Endodermal cell (in vitro differentiated cells): ENCODE measurements around a stretch of chr22.

DNA sequence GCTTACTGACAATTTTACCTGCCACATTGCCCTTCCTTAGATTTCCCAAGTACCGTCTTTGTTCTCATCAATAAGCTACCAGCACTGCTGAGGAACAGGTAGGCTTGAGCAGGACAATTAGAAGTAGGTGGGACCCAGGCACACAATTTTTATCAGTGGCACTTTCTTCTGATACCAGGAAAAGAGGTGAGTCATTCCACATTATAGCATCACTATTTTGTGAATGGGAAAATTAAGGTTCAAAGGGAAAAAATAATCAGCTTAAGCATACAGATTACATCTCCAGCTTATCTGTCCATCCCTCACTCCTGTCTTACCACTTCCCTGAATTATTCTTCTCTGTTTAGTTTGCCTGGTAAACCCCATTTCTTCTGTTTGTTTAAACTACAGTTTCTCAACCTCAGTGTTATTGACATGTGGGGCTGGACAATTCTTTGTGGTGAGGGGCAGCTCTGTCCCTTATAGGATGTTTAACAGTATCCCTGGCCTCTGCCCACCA, 36.2 kb downstream of the CCDC117 start:
- PRO-cap: no peak

- PRO-cap: no peak
These were observed 40.0 kb downstream of the CCDC117 start for GRCh38 chr22:28812519-28812825.

- PRO-cap: no peak
These were observed 42.5 kb downstream of the CCDC117 start for GRCh38 chr22:28814913-28815467.

DNA sequence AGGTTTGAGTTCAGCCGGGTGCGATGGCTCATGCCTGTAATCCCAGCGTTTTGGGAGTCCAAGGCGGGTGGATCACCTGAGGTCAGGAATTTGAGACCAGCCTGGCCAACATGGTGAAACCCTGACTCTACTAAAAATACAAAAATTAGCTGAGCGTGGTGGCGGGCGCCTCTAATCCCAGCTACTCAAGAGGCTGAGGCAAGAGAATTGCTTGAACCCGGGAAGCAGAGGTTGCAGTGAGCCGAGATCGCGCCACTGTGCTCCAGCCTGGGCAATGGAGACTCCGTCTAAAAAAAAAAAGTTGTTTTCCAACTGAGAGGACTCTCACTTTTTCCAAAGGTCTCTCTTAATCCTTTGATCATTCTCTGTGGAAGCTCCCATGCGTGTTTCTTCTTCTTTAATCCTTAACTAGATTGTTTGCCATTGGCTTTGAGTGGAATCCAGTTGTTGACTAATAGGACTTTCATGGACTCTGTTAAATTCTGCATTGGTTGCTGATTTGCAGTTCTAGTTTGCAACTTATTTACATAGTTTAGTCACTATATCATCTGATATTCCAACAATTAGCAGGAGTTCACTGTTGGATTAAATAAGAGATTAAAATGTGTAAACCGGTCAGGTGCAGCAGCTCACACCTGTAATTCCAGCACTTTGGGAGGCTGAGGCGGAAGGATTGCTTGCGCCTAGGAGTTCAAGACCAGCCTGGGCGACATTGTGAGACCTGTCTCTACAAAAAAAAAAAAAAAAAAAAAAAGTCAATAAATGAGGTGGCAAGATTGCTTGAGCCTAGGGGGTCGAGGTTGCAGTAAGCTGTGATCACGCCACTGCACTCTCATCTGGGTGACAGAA, 79.7 kb downstream of the C22orf31 start:
- PRO-cap: no peak

- PRO-cap: no peak
These were observed 963 bp upstream of the C22orf31 start for GRCh38 chr22:29062585-29063003.

- PRO-cap: no peak
These were observed 45.0 kb downstream of the KREMEN1 start for GRCh38 chr22:29117771-29118321.

GRCh38 chr22:29151912-29152724, 53.6 kb upstream of the EMID1 start:
- PRO-cap: no peak

GRCh38 chr22:29201637-29202120, 4.0 kb upstream of the EMID1 start:
- PRO-cap: no peak

- PRO-cap: no peak
These were observed 26.8 kb downstream of the EMID1 start for GRCh38 chr22:29232331-29233097.

DNA sequence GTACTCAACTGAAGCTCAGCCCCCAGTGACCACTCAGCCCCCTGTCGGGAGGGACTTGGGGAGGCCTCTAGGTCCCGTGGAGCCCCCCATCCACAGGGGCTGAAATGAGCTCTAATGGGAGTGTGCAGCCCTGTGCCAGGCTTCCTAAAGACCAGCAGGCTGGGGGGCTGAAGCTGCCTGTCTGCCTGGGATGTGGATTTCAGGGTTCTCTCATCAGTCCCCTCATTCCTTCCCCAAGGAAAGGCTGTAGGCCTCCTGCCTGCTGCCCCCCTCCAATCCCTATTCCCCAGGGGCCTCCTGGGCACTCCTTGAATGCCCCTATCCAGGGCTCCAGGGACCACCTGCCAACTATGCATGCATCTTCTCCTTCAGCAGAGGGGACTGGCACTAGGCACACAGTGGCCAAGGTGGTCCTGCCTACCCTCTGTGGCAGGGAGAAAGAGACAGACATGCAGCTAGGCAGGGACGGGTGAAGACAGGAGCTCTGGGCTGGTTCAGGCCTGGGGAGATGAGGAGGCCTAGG, 3.0 kb upstream of the RASL10A start:
- PRO-cap: no peak

- PRO-cap: no peak
These were observed 21.6 kb upstream of the RASL10A start for GRCh38 chr22:29337030-29337653.

DNA sequence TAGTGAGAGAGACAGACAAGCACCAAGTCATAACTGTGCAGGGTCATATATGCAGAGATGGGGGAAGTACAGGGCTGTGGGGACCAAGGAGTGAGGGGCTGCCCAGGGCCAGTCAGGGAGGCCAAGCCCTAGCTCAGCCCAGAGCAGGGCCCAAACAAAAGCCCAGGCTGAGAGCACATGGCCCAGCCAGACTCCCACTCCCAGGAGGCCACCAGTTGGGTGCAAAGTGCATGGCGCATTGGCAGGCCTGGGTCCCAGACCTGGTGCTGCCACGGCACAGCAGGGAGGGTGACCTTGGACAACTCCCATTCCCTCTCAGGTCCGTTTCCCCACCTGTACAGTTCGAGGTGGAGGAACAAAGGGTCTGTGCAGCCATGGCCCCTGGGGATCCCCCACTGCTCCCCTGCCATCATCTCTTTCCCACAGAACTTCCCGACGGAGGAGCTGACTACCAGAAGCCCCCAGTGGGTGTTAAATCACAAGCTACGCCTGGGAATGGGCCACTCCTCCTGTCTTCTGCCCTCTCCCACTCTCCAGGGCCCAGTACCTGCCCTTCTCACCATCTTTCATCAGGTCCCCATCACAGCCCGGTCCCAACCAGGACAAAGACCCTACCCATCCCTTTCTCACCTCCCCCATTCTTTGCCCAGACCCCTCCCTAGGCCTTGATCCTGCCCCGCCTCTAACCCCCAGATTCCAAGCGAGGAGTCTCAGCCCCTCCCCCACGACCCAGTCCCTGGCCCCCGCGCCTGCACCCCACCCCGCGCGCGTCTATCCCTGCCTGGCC, 532 bp downstream of the NIPSNAP1 start:
- PRO-cap: unidirectional peak, plus-strand start at position 224 of the sequence; unidirectional peak, plus-strand start at position 238 of the sequence; unidirectional peak, plus-strand start at position 338 of the sequence; bidirectional peak, plus-strand start at position 562 of the sequence, minus-strand start at position 604 of the sequence

GRCh38 chr22:29778755-29779639, 11.8 kb downstream of the UQCR10 start:
- PRO-cap: no peak

DNA sequence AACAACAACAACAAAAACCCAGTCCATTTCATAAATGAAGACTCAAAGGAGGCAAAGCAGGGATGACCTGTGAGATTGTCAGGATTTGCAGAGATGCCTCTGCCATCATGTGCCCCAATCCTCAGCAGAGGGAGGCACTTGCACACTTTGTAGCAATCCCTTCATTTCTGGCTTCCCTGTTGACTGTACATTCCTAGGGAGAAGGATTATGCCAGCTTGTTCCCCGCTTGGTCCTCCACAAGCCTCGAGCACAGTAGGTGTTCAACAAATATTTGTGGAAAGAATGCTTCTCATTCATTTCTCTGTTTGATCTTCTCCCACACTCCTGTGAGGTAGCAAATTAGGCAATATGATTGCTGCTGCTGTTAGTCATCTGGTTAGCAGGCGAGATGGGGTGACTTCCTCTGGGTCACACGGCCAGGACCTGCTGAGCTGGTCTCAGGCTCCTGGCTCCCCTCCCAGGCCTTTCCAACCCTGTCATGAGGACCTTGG, 34.1 kb downstream of the LIF start:
- PRO-cap: no peak

GRCh38 chr22:30241401-30242086, 5.0 kb downstream of the LIF start:
- PRO-cap: no peak

DNA sequence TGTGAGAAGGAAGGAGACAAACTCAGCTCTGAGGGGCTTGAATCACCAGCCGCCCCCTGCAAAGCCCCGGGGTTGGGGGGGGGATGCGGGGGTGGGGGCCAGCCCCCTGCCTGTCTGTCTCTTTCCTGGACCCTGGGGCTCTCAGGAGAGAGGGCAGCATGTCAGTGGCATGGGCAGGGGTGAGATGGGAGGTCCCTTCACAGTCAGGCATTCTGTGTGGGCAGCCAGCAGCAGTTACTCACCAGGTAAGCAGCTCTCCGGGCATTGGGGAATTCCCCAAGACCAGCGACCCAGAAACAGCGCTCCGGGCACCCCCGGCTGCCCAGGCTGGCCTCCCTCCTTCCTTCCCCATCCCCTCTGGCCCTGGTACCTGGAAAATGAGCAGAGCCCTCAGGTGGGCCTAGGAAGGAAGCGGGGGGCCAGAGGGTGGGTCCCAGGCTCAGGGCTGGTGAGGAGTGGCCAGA, 4.2 kb upstream of the LIF start:
- PRO-cap: no peak

DNA sequence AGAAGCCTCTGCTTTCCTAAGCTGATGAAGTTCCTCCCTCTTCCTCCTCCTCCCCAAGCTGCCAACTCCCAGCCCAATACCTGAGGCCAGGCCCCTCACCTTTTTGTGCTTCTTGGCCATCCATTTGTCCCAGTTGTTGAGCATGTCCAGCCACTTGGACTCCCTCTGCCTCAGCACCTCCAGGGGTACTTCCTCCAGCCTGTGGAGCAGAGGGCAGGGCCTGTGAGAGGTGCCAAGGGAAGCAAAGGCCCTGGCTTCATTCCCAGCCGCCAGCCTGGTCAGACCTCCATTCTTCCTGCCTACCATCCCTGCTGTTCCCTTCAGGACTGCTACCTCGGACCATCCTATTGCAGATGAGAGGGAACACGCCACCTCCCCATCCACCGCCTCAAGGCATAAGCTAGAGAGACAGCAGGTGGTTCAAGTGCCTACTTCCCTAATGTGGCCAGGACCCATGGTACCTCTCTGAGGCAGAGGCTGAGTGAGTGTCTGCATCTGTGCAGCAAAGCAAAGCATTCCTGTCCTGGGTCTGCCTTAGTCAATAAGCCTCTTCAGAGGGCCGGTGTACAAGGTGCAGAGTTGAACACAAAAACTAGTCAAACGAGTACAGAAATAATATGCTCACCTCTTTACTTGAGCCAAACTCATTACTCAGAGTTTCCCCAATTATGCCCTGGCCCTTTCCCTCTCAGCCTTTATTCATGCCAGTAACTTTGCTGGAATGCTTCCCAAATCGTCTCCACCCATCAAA, 15.3 kb upstream of the CASTOR1 start:
- PRO-cap: no peak

DNA sequence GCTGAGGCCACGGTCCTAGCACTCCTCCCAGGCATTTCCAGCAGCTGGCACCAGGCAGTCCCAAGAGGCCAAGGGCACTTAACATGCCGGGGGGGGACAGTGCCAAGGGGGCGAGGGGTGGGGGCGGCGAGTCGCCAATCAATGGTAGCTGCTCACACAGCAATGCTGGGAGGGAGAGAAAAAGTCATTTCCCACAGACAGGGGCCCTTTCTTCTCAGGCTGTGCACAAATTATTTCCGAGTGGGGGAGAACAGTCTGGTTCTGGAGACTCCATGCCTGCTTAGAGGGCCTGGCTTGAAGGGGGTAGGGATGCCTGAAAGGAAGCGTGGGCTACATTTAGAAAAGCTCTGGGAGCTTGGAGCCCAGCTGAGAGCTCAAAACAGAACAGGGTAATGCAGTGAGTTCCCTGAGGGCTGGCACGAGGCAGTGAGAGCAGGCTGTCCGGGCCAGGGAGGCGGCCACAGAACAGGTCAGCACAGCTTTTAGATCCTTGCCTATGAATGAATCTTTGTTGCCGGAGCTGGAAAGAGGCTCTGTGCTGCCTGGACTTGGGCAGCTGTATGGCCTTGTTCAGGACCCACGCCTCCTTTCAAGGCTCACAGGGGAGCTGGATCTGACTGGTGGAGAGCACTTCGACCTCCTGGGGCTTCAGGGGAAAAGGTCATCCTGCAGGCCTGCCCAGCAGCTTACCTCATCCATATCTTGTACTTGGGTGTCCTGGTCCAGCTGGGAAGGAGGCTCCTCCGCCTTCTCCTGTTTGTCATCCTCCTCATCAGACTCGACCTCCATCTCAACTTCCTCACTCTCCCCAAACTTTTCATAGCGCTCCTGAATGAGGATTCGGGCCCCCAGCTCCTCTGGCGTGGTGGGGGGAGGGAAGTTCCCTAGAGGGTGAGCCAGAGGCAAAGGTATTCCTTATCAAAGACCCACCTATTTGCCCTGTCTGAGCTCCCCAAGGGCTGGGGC, 14.5 kb upstream of the TBC1D10A start:
- PRO-cap: no peak

DNA sequence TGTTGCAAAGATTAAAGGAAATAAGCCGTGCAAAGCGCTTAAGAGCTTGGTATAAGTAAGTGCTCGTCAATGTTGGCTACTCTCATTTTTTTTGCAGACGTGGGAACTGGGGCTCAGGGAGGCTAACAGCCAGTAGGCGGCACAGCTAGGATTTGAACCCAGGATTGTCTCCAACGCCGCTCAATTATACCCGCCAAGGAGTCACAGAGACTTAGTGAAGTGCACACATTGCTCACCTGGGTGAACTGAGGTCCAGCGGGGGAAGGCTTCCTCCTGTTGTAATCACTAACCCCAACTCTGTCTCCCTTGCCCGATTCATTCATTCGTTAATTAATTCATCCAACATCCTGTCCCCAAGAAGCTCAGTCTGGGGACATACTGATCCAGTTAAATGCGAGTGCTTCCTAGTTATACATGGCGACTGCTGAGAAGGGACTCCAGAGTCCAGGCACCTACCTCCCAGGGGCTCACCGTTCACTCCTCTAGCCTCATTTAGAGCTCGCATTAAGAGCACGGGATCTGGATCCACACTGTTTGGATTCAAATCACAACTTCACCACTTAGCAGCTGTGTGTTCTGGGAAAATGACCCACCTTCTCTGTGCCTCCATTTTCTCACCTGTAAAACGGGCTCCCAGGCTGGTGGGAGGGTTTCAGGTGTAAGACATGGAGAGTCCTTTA, 856 bp upstream of the MTFP1 start:
- PRO-cap: no peak

GRCh38 chr22:30474943-30475621, 3.3 kb upstream of the SEC14L3 start:
- PRO-cap: no peak